ENCODE measurements around a stretch of chr16.

- RAMPAGE, long total RNA, result no peak
- RRBS, result no CpG with 5 or more reads among the region's 4 CpGs
Measured at GRCh38 chr16:68272580-68273293, 8.4 kb downstream of the SLC7A6 start.

DNA sequence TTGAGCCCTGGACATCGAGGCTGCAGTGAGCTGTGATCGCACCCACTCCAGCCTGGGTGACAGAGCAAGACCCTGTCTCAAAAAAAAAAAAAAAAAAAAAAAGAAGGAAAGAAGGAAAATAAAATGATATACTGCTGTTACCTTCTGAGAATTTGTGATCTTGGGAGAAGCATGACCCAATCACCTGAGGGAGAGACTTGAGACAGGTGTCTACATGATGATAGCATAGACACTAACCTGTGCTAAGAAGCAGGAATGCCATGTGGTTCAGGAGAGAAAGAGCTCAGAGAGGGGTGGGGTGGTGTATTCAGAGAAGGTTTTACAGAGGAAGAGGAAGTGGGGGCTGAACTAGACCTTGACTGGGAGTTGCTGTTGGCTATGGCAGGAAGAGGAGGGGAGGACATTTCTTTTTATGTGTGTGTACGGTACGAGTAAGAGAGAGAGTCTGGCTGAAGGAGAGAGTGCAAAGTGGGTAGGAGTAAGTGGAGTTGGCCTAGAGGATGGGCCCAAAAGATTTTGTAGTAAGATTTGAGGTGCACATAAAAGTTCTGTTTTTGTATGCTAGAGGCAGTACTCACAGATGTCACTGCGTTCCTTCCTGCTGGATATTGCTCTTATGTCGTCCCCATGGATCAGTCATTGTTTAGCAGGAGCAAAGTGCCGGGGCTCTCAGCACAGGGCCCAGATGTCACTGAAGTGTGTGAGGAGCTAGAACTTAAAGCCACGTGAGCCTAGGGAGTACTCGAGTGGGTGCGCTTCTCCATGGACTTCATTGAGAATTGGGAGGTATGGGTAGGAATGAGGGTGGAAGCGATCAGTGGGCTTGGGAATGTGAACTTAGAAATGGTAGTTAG is 21.9 kb downstream of the SLC7A6 start:
- RAMPAGE, long total RNA, result no peak
- RRBS, result no CpG with 5 or more reads among the region's 11 CpGs

DNA sequence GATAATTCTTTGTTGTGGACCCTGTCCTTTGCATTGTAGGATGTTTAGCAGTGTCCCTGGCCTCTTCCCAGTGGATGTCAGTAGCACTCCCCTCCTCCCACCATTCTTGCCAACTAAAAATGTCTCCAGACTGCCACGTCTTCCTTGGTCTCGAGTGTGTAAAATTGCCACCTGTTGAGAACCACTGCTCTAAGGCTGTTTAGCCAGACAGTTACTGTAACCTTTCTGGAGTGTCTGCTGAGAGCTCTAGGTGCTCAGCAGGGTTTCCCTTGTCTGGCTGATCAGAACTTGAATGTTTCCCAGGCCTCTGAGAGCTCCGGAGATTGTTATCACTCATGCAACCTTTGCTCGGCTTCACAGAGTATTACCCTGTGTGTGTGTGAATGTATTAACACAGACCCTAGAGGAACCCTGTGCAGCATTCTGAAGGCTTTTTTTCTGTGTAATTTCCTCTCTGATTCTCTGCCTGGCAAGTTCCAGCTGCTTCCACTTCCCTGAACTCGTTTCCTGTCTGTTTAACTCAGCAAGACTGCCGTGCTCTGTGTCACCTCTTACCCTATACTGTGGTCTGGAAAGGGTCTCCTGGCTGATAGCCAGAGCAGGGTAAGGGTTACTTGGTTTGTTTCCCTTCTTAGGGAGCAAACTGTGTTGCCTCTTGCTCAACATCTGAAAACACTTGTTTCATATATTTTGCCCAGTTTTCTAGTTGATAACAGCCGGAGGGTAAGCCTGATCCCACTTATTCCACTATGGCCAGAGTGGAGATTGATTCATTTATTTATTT is 21.6 kb downstream of the PRMT7 start:
- RAMPAGE, long total RNA, result no peak
- RRBS, result no CpG with 5 or more reads among the region's 7 CpGs

DNA sequence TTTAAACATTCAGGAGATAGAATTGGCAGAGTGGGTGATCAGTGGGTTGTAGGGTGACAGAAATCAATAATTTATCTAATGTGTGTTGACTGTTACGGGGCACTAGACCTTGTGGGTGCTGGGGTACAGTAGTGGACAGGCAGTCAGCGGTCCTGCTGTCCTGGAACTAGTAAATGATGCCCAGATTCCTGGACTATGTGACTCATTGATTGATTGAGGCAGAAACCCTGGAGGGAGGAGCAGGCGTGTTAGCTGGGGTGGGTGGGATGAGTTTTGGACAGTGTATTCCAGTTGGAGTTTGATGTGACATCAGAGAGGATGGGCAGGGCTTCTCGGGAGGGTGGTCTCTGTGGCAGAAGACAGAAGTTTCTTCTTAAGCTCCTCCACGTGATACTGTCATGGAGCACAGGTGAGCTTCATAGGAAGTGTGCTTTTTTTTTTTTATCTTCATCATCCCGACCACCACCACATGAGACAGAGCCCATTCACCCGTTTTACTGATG is 24.4 kb downstream of the PRMT7 start:
- RAMPAGE, long total RNA, result no peak
- RRBS, result no CpG with 5 or more reads among the region's 7 CpGs

GRCh38 chr16:68417609-68418512 is 30.4 kb downstream of the SMPD3 start:
- RAMPAGE, long total RNA, result no peak
- RRBS, result no CpG with 5 or more reads among the region's 13 CpGs

DNA sequence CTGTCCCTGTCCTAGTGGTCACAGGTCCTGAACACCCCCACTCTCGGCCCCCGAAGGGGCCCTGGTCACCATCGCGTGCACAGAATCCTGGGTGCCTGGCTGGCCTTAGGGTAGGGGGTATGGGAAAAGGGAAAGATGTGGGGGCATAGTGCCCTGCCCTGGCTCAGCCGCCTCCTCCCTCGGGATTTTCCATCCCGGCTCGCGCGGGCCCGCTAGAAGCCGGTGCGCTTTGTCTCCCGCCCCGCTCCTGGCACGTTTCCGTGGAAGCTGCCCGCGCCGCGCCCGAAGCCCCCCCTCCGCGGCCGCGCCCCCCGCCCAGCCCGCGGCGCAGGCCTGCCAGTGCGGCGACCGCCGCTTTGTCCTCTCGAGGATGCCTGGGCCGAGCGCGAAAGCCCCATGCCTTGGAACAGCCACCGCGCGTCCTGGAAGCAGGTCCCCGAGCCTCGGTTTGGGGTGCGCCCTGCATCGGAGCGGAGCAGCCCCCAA is 1.5 kb downstream of the SMPD3 start:
- RAMPAGE, long total RNA, result no peak
- RRBS, result no CpG with 5 or more reads among the region's 46 CpGs

DNA sequence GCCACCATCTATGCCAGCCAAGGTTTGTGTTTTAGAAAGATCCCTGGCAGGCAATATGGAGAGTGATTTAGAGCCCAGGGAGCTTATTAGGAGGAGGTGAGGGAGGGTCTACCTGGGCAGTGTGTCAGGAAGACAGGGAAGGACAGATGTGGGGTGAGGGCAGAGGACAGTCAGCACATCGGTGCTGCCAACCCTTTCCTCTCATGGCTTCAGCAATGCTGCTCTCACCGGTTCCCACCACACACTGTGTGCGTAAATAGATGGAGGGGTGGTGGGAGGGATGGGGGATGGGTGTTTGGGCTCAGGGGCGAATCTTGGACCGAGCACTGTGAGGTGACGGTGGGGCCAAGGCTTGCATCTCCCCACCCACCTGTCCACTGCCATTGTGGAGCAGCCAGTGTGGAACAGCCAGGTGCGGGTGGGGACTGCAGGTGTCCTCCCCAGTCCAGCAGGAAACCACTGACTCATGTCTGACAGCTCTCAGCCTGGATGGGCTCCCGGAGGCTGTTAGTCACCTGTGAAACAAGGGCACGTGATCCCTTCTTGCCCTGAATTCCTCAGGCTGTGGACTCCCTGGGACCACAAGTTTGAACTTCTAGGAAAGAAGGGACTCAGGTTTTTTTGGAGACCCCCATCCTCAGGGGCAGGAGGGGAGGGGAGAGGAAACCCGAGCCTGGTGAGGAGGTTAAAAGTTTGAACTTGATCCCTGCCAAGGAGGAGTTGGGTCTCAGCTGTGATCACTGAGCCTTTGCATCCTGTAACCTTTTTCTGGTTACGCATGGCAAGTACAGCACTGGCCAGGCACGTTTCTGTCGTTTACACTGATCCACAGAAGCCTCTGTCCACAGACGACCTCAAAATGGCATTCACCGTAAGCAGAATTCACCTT is 42.7 kb upstream of the SMPD3 start:
- RAMPAGE, long total RNA, result no peak
- RRBS, result no CpG with 5 or more reads among the region's 15 CpGs

GRCh38 chr16:68540053-68540317 is 894 bp downstream of the ZFP90 start:
- RAMPAGE, long total RNA, result no peak
- RRBS, result no CpG with 5 or more reads among the region's 5 CpGs

GRCh38 chr16:68644278-68644534 is 904 bp upstream of the CDH3 start:
- RAMPAGE, long total RNA, result no peak
- RRBS, result no CpG with 5 or more reads among the region's 7 CpGs

GRCh38 chr16:68644535-68645220 is 432 bp upstream of the CDH3 start:
- RAMPAGE, long total RNA, result no peak
- RRBS, result no CpG with 5 or more reads among the region's 41 CpGs

GRCh38 chr16:68742351-68742625 is 5.2 kb downstream of the CDH1 start:
- RAMPAGE, long total RNA, result no peak
- RRBS, result no CpG with 5 or more reads among the region's 8 CpGs

- RAMPAGE, long total RNA, result no peak
- RRBS, result no CpG with 5 or more reads among the region's 5 CpGs
Measured at GRCh38 chr16:68754346-68754867, 17.3 kb downstream of the CDH1 start.

DNA sequence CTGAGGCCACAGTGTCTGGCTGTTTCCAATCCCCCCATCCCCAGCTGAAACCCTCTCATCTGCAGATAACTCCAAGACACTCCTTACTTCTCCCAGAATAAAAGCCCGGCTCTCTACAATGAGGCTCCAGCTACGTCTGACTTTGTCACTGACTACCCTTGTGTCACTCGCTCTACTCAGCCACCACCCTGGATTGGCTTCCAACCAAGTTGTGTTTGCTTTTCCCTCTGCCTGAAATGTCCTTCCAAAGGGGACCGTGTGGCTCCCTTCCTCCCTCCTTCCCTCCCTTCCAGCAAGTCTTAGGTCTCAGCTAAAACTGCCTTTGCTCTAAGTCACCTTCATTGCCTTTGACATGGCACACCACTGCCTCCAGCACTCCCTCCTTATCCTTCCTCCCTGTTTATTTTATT is 42.8 kb downstream of the CDH1 start:
- RAMPAGE, long total RNA, result no peak
- RRBS, result no CpG with 5 or more reads among the region's 4 CpGs

DNA sequence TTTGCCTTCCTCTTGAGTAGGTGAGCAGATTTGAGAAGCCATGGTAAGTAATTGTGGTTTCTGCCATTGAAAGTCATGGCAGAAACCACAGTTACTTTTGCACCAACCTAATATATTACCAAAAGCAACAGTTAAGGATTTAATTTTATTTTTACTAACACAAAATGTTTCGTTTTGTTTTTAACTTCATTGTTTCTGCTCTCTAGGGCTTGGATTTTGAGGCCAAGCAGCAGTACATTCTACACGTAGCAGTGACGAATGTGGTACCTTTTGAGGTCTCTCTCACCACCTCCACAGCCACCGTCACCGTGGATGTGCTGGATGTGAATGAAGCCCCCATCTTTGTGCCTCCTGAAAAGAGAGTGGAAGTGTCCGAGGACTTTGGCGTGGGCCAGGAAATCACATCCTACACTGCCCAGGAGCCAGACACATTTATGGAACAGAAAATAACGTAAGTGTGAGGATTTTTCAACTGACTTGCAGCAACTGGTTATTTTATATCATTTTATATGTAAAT is 28.0 kb upstream of the TANGO6 start:
- RAMPAGE, long total RNA, result no peak
- RRBS, result no CpG with 5 or more reads among the region's 8 CpGs

- RAMPAGE, long total RNA, result no peak
- RRBS, result no CpG with 5 or more reads among the region's 5 CpGs
Measured at GRCh38 chr16:68927442-68927977, 84.2 kb downstream of the TANGO6 start.

DNA sequence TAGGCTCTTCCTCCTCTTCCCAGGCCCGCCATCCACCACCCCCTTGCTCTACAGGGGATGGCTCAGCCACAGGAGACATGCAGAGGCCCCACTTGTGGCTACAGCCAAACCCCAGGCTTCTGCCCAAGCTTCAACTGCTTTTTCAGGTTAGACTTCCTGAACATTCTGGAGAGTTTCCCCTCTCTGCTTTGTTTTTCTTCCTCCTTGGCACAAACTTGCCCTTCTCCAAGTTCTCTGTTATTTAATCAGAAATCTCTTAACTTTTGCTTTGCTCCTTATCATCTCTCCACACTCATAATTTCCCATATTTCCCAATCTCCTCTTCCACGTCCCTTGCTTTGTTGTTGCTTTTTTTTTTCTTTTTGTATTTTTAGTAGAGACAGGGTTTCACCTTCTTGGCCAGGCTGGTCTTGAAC is 18.2 kb upstream of the HAS3 start:
- RAMPAGE, long total RNA, result no peak
- RRBS, result no CpG with 5 or more reads among the region's 2 CpGs

- RAMPAGE, long total RNA, result no peak
- RRBS, result no CpG with 5 or more reads among the region's 15 CpGs
Measured at GRCh38 chr16:69100017-69100778, 5.3 kb upstream of the HAS3 start.

DNA sequence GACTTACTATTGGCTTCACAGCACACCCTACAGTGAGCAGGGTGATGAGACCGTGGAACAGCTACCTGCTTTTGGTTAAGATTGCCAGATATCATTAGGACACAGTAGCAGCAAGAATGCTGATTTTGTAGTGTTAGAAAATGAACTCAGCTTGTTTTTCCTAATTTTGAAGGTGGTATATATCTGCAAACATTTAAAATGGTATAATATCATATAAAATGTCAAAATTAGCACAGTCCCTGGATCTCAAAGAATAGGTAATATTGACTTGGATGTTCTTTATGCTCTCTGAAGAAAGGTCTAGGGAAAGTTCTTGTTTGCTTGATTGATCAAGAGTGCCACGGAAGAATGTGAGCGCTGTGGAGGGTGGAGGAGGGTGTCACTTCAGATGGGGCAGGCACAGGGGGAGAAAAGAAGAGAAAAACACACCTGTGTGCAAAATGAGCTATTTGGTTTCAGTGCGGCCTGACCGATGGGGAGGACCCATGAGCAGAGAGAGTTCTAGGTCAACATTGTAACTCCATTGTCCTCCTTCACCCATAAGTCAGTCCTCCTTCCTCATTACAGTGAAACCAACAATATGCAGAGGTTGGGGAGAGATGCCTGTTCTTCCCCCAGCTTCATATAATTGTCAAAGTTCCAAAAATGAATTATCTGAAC is 8.9 kb upstream of the VPS4A start:
- RAMPAGE, long total RNA, result no peak
- RRBS, result no CpG with 5 or more reads among the region's 5 CpGs

GRCh38 chr16:69316473-69317114 is 5.4 kb downstream of the VPS4A start:
- RAMPAGE, long total RNA, result no peak
- RRBS, result no CpG with 5 or more reads among the region's 19 CpGs

DNA sequence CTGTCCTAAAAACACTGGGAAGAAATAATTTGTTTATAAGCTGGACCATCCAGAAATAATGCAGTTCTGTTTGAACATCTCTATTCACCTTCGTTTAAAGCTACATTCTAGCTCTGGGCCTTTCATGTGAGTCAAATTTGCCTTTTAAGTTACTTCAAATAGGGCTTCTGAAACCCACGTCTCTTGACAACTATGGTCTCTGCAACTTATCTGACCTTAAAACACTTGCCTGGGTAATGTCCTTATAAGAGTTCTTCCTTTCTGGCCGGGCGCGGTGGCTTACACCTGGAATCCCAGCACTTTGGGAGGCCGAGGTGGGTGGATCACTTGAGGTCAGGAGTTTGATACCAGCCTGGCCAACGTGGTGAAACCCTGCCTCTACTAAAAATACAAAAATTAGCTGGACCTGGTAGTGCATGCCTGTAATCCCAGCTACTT is 44.4 kb downstream of the CYB5B start:
- RAMPAGE, long total RNA, result no peak
- RRBS, result no CpG with 5 or more reads among the region's 7 CpGs

Data from kidney epithelial cell (primary cell).